Mesenchymal stem cell of Wharton's jelly (primary cell): ENCODE measurements around a stretch of chr7.

DNA sequence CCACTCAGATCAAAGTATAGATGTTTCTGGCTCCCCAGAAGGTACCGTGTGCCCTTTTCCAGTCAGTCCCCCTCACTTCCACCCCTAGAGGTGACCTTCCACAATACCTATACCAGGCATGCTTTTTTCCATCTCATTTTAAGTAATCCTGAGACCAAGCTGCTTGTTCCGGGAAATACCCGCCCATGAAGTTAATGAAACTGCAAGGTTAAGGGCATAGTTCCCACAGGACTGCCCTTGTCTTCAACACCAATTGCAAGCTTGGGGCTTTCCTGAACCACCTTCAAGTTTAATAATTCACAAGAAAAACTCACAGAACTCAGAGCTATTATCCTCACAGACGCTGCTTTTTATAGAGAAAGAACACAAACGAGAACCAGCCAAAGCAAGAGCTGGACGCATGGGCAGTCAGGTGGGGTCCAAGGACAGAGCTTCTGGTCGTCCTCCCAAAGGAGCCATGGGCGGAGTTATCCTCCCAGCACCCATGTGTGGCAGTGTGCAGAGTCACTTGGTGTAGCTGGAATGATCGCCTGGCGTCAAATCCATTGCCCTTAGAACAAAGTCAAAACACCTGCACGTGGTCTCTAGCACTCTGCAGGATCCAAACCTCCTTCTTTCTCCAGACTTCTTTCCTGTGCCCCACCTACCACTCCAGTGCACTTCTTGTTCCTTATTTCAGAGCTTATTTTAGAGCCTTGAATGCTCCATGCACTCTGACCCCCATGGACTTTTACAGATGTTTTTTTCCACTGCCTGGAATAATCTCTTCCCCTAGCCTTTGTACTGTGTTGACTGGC lies 56.6 kb downstream of the SNX10 start:
- CAGE, long polyA plus RNA: no peak

DNA sequence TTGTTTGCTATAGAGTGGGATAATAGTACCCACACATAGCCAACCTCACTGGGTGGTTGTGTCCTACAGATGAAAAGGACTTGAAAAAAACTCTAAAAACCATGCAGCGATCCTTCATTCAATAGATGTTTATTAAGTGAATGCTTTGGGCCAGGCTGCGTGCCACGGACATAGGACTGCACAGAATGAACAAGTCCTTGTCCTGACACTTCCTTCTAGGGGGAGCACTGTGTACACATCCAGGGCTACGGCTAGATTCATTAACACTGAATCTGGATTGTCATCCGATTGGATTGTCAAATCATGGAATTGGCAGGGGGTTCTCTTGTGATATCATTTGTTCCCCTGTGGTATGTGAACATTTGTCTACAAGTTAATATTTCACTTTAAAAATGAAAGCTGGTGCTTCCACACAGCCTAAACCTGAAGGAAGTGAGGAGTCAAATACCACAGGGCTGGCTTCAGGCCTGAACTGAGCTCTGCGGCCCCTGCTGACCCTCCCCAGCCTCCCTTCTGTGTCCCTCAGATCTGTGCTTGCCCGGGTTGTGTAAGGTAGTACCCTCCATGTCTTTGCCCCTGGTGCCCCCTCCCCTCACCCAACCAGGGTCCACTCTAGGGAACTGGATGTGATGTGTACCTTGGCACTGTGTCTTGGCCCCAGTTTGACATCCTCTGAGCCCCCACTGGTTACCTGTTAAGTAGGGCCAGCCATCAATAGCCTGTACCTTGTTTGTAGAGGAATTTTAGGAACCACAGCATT lies 75.6 kb downstream of the SNX10 start:
- CAGE, long polyA plus RNA: no peak

GRCh38 chr7:26369431-26369787 lies 77.7 kb downstream of the SNX10 start:
- CAGE, long polyA plus RNA: no peak

DNA sequence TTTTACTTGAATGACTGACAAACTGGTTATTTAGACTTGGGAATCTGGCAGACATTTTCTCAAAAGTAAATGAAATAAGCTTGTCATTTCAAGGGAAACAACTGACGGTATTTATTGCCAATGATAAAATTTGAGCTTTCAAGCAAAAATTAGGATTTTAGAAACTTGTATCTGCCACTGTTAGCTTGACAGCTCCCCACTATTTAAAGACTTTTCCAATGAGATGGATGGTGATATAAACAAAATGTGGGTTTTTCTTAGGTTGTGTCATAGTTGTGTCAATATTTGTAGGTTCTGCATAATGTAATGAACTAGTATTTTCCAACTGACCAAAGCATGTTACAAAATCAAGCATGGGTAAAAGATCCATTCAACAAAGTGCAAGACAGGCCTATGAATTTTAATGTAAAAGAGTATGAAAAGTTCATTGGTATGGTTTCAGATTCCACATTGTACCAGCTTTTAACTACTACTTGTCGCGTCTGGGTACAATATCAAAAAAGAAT lies 165.6 kb downstream of the SKAP2 start:
- CAGE, long polyA plus RNA: no peak

DNA sequence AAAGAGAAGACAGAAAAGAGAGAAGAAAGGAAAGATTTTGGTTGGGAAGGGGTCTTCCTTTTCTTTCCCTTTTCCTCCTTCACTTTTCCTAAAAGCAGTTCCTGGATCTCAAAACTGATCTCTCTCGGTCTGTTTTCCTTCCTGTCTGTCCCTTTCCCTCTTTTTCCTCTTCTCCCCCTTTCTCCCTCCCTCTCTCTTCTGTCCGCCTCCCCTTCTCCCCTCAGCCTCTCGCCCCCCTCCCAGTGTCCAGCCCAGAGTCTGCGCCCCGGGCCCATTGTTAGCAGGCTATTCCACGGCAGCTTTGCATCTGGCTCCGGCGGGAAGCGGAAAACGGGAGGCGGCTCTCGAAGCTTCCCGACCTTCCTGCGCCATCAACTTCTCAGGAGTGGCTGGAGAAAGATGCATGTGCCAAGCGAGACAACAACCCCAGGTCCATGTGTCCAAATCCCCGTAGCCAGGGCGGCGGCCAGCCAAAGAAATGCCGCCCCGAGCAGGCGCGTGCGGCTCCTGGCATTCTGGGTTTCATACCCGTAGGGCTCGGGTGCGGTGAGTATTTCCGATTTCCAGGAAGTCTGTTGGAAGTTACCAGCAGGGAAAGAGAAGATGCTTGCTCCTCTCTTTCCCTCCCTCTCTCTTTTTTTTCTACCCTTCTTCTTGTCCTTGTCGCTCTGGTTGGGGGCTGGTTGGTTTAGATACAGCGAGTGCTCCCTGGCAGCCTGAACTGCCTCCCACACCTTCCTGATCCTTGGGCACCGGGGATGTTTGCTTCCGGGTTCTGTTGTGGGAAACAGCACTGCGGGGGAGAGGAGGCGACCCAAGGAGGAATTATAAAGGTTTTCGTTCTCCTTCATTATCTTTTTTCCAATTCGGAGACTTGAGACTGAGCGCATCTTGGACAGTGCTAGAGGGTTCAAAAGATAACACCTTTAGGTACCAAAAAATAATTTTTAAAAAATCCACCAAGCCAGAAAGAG lies 1.1 kb upstream of the HOXA2 start:
- CAGE, long polyA plus RNA: no peak

GRCh38 chr7:27104276-27105227 lies 2.1 kb upstream of the HOXA2 start:
- CAGE, long polyA plus RNA: no peak

GRCh38 chr7:27107468-27108090 lies 5.1 kb upstream of the HOXA2 start:
- CAGE, long polyA plus RNA: no peak

DNA sequence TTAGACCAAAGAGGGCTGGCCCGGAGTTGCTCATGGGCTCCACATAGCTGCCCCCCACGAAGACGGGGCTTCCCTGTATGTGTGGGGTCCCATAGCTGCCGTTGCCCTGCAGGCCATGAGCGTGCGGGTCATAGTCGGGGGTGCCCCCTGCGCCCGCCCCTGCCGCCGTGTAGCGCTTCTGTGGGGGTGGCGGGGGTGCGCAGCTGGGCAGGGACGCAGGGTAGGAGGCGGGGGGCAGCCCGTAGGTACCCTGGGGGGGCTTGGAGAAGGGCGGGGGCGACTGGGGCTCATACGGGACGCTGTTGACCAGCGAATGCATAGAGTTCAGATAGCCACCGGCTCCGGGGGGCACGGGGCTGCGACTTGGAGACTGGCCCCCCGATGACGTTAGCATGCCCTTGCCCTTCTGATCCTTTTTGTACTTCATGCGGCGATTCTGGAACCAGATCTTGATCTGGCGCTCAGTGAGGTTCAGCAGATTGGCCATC lies 5.7 kb upstream of the HOXA2 start:
- CAGE, long polyA plus RNA: no peak

DNA sequence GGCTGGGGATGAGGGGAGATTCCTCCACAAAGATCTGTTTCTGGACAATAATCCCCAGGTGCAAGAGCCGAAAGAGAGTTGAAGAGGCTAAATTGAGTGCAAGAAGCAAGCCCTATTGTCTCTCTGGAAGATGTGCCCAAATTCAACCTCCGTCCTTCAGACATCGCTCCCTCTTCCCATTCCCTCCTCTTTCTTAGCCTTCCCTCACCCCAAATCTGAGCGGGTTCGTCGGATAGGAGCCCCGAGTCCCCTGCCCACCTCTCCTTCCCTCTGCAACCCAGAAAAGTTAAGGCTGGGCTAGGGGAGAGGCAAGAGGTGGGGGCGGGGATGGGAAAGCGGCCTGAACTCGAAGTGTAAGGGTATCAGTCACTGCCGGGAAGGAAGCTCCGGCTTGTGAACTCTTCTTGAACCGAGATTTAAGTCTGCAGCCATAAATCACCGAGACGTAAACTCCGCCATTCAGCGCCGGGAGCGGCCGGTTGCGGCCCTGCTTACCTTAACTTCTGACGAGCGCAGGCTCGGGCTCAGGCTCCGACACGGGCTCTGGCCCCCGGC lies 10.7 kb upstream of the HOXA2 start:
- CAGE, long polyA plus RNA: no peak

GRCh38 chr7:27116306-27117698 lies 13.8 kb downstream of the HOXA4 start:
- CAGE, long polyA plus RNA: no peak

DNA sequence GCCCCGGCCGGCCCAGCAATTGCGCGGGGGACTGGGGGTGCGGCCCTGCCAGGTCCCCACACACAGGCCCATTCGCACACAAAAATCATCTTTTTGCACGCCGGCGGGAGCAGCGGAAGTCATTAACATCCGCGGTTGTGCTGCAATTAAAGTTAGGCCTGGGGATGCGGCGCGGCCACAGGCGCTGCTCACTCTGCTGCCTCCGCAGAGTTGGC lies 3.9 kb downstream of the HOXA5 start:
- CAGE, long polyA plus RNA: no peak

DNA sequence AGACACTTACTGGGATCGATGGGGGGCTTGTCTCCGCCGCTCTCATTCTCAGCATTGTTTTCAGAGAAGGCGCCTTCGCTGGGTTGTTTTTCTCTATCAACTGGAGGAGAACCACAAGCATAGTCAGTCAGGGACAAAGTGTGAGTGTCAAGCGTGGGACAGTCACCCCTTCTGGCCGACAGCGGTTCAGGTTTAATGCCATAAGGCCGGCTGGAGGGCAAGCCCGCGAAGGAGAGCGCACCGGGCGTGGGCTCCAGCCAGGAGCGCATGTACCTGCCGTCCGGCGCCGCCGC lies 523 bp downstream of the HOXA9 start:
- CAGE, long polyA plus RNA: no peak

GRCh38 chr7:27167004-27167637 lies 1.8 kb upstream of the HOXA9 start:
- CAGE, long polyA plus RNA: no peak

DNA sequence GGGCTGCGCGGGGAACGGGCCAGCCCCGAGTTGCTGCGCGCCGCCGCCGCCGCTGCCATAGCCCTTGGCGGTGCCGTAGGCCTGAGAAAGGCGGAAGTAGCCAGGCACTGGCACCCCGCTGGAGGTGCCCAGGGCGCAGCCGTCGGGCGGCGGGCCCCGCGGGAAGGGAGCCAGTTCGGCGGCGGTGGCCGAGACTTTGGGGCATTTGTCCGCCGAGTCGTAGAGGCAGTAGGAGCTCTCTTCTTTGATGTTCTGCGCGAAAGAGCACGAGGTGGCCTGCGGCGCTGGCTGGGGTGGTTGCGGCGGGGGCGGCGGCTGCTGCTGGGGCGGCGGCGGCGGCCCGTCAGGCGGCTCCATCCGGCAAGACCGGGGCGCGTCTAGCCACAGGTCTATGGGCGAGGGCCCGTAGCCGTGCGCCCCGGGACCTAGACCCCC lies 531 bp downstream of the HOXA10 start:
- CAGE, long polyA plus RNA: no peak

DNA sequence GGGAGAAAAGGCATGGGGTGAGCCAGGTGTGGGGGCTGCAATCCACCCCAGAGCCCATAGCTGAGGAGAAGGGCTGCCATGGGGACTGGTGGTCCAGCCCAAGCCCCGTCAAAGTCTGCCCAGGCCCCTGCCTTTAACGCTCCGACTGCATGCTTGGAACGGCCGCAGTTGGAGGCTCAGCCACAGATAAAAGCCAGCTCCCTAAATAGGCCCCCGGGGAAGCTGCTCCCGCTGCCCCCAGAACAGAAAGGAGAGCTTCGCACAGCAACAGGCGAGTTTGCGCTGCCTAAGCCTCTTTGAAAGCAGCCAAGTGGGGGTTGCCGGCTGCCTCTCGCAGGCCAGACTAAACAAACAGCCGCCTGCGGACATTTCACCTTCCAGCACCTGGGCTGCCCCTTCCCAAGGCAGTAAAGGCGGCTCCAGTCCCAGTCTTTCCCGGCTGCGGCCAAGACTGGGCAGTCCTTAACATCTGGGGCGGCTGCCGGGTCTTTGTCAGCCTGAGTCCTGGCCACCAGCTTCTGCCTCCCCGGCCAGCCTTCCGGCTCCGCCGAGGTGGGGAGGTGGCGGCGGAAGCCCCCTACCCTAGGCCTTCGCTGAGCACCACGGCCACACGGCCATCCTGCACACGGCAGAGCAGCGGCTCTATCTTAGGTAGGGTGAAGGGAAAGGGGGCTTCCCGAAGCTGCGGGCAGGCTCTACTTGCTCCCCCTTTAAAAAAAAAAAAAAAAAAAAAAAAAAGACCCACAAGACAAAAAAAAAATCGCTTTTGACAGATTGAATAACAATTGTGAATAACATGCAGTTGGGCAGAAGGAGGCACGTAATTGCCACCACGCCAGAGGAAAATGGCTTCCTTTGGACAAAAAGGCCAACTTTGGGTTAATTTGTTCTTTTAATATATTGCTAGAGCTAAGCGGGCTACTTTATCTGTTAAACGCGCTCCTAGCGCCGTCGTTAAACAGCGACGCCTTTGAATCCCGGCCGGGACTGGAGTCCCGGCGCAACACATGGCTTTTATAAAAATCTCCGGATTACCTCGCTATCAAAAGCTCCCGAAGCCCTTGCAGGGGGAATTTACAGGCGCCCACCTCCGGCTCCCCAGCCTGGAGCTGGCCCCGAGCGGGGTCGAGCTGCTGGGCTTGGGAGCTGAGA lies 1.6 kb downstream of the HOXA11 start:
- CAGE, long polyA plus RNA: no peak

DNA sequence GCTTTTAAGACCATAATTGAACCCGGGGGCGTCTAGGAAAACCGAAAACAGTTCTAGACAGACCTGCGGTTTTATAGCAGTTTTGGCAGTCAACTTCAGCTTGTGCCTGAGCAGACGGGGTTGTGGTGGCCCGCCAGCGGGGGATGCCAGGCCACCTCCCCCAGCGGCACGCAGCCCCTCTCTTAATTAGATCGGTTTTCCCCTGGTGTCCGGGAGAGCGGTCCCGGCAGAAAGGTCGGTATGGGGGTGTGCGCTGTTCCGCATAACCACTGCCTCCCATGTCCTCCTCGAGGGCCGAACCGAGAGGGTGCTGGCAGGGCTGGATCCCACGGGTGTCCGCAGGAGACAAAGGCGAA lies 2.7 kb upstream of the HOXA11 start:
- CAGE, long polyA plus RNA: no peak

GRCh38 chr7:27244292-27244887 lies 1.8 kb downstream of the EVX1 start:
- CAGE, long polyA plus RNA: no peak

DNA sequence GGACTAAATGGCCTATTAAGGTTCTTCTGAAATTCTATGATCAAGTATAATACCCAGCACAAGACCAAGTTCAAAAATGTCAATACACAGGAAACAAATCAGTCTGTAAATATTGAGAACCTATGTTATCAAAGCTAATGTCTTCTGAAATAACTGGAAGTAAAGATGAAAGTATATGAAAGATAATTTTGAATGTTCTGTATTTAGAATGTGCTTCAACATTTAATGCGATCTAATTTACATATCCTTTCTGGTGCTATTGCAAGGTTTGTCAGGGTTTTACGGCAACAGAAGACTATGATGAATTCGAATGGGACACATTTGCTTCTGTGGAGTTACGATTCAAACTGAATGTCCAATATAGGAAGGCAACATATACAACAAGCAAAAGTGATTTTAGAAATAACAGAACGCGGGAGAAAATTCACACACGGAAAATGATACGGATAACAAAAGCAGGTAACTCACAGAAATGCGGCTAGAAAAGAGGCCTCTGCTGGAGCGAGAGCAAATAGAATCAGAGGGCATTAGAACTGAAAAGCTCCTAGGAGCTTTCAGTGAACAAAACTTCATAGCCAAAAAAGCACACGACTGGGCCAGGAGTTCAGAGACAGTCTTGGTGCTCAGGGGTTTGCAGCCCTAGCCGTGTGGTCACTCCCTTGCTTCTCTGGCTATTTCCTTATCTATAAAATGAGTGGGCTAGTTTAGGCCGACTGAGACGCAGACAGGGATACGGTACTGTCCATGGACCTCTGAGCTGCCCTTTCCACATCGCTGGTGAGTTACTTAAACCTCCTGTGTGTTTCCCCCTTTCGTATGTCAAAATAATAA lies 655 bp upstream of the TAX1BP1 start:
- CAGE, long polyA plus RNA: no peak

GRCh38 chr7:27897257-27897818 lies 157.4 kb downstream of the TAX1BP1 start:
- CAGE, long polyA plus RNA: no peak

- CAGE, long polyA plus RNA: no peak
Observed at GRCh38 chr7:28082942-28083381, 97.6 kb downstream of the JAZF1 start.